Ovary (tissue), 7 donors: Measurements from ENCODE around the genes PIM3, MAPK12 and PLXNB2.

DNA sequence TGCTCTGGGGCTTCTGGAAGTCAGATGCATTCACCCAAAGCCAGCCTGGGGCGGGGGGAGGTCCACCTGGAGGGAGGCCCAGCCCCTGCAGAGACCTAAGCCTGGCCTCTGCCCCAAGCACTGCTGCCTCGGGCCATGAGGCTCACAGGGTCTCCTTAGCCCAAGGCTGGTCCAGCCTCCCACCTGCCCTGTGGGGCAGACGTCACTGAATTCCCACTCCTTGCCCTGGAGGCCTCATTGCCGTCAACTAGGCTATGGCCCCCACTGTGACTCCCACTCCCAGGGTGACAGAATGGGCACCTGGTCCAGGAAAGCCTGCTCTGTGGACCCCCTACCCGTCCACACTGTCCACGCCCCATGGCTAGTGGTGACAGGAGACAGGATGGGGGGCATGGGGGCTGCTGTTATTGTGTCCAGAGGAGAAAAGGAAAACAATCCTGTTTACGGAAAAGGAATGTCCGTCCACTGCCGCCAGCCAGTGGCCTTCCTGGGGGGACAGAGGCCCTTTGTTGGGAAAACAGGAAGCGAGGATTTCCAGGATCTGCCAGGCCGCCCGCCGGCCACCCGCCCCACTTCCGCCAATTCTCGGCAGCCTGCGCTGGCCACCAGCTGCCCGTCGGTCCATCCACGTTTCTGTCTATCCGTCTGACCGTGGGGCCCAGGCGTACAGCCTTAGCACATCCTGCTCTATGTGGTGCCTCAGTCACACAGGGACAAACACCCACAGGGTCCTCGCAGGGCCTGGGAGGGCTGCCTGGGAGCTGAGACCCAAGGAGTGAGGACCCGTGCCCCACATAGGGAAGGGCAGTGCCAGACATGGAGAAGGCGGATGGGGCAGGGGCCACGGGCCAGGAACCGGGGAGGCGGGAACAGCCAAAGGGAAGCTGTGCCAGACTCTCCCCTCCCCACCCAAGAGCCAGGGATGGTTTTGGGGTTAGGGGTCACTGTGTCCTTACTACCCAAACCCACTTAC, 19.5 kb downstream of the CRELD2 start:
- PRO-cap, 7 experiments: no peak in any of the 7 experiments
- RAMPAGE, long total RNA, 2 experiments: no peak in any of the 2 experiments

GRCh38 chr22:49950221-49950968, 10.2 kb upstream of the PIM3 start:
- PRO-cap, 7 experiments: no peak in any of the 7 experiments
- RAMPAGE, long total RNA, 2 experiments: no peak in any of the 2 experiments

- PRO-cap, 7 experiments: no peak in any of the 7 experiments
- RAMPAGE, long total RNA, 2 experiments: no peak in any of the 2 experiments
Measured at GRCh38 chr22:49952969-49953908, 7.3 kb upstream of the PIM3 start.

DNA sequence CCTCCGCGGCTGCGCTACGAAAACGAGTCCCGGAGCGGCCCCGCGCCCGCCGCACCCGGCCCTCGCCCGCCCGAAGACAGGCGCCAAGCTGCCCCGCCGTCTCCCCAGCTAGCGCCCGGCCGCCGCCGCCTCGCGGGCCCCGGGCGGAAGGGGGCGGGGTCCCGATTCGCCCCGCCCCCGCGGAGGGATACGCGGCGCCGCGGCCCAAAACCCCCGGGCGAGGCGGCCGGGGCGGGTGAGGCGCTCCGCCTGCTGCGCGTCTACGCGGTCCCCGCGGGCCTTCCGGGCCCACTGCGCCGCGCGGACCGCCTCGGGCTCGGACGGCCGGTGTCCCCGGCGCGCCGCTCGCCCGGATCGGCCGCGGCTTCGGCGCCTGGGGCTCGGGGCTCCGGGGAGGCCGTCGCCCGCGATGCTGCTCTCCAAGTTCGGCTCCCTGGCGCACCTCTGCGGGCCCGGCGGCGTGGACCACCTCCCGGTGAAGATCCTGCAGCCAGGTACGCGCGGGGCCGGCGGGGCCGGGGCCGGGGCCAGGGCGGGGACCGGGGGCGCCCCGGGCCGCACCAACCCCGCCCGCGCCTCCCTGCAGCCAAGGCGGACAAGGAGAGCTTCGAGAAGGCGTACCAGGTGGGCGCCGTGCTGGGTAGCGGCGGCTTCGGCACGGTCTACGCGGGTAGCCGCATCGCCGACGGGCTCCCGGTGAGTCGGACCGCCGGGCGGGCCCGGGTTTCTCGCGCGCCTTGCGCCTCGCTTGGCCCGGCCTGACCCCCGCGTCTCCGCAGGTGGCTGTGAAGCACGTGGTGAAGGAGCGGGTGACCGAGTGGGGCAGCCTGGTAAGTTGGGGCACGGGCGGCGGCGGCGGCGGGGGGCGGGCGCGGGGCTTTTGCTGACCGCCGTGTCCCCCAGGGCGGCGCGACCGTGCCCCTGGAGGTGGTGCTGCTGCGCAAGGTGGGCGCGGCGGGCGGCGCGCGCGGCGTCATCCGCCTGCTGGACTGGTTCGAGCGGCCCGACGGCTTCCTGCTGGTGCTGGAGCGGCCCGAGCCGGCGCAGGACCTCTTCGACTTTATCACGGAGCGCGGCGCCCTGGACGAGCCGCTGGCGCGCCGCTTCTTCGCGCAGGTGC, at the start of gene PIM3:
Gene PIM3, plus strand, starts transcription at position 234 of the 1,120 bp plus-strand sequence.
- PRO-cap, 7 experiments: peak in 7 of 7 experiments; most common plus-strand start position 238 of the sequence (in 7); most common minus-strand start position 132 of the sequence (in 7)
- RAMPAGE, long total RNA, 2 experiments: no peak in any of the 2 experiments

DNA sequence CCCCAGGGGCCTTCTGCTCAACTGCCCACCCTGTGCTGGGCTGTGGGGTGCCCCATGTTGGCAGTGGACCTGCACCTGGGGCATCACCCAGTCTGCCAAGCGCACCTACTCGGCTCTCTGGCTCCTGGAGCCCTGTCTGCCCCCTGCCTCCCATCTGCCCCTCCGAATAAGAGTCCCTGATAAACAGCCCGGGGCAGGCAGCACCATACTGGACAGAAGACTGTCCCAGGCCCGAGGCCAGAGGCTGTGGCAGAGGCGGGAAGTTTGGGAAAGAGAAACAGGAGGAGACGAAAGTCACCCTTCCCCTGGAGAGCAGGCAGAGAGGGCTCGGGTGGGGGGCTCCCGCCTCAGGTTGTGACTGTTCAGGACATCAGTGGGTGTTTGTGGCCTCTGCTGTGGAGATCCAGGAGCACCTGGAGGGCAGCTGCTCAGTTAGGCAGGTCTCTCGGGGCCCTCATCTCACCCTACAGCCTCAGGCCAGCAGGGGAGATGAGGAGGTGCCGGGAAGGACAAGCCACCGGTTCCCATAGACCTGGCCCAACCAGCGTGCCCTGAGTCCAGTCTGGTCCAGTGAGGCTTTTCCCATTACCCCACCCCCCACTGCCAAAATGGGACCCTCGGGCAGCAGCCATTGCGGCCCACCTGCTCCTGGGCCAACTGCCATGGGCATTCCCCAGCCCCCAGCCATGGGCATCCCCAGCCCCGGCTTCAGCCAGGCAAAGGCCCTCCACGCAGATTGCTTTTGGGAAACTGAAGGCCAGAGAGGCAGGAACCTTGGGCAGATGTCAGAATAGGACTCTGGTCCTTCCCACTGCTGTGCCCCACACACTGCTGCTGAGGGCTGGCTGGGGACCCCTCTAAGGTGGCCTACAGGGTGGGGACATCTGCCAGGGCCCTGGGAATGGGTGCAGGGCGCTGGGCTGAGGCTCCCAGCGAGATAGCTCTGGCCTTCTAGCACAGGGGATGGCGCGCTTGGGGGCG, 4.5 kb downstream of the PIM3 start:
- PRO-cap, 7 experiments: peak in 4 of 7 experiments; most common plus-strand start position 272 of the sequence (in 4)
- RAMPAGE, long total RNA, 2 experiments: no peak in any of the 2 experiments

DNA sequence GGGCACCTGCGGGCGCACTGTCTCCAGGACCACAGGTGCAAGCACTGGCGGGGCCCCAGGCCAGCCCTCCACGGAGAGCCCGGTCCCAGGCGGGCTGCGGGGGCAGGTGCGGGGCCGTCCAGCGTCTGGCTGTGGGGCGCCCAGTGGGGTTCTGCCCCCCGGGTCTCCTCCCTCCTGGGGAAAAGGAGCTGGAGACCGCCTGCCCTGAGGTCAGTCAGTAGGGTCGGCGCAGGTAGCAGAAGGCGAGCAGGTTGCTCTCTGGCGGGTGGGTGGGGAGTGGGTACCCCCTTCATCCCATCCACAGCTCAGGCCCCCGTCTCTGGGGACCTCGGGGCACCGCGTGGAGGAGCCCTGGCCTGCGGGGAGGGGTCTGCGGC, 11.2 kb downstream of the PIM3 start:
- PRO-cap, 7 experiments: no peak in any of the 7 experiments
- RAMPAGE, long total RNA, 2 experiments: no peak in any of the 2 experiments

GRCh38 chr22:49980813-49981620, 20.4 kb downstream of the PIM3 start:
- PRO-cap, 7 experiments: no peak in any of the 7 experiments
- RAMPAGE, long total RNA, 2 experiments: no peak in any of the 2 experiments

GRCh38 chr22:50060252-50060803, 24.9 kb downstream of the MLC1 start:
- PRO-cap, 7 experiments: peak in 1 of 7 experiments; most common minus-strand start chr22:50060528 (in 1)
- RAMPAGE, long total RNA, 2 experiments: no peak in any of the 2 experiments

GRCh38 chr22:50116997-50117679, 27.3 kb downstream of the MOV10L1 start:
- PRO-cap, 7 experiments: peak in 1 of 7 experiments; most common plus-strand start chr22:50117412 (in 1)
- RAMPAGE, long total RNA, 2 experiments: no peak in any of the 2 experiments

DNA sequence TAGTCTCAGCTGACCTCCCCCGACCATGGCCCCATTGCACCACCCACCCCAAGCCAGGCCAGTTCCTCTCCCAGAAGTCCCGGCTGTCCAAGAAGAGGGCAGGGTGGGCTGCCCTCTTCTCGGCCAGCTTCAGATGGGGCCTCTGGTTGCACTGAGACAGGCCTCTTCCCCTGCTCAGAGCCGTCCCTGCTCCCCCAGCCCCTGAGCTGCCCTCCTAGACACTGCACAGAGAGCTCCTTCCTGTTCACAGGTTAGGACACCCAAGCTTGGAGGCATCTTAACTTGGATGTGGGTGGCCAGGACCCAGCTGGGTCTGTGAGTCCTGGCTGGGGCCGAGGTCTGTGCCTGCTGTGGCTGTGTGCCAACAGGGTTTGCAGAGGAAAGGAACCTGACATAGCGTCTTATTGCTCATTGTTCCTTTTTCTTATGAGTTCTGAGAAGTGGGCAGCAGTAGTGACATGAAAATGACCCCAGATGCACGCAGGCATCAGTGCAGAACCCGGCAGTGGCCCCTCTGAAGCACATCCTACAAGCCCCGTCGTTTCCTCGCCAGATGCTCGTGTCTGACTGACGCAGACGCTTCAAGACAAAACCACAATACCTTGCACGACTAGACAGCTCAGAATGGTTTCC, 5.5 kb downstream of the TRABD start:
- PRO-cap, 7 experiments: no peak in any of the 7 experiments
- RAMPAGE, long total RNA, 2 experiments: no peak in any of the 2 experiments

DNA sequence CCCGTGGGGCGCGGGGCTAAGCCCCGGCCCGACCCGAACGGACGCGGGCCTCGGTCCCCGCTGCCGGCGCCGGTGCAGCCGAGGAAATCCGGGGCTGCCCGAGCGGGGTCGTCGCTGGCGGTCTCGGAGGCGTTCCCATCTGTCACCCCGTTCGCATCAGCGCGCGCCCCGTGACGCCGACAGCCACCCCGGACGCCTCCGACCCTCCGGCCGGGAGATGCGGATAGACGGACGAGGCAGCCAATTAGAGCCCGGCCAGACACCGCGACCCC, 216 bp upstream of the SELENOO start:
- PRO-cap, 7 experiments: peak in 7 of 7 experiments; most common minus-strand start position 219 of the sequence (in 7)
- RAMPAGE, long total RNA, 2 experiments: no peak in any of the 2 experiments

DNA sequence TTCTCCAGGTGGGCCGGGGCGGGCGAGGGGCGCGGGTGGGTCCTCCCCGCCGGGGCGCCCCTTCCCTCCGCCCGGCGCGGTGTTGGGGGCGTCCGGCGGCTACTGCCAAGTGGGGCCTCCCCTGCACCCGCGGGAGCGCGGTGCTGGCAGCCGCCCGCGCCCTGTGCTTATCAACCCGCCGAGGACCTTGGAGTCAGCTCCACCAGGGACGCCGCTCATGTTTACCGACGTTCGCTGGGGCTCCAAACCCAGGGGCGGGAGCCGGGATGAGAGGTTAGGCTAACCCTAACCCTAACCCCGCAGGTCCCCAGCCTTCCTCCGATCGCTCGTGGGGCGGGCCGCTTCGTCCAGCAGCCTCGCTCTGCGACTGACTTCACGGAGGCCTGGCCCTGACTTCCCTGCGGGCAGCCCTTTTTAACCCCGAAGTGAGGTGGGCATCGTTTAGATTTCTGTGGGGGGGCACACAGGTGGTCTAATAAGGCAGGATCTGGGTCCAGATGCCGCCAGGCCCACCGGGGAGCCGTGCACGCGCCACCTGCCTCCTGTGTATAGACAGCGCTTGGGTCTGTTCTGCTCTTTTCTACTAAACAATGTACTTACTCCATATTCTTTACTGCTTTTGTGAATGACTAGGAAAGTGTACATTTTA, 896 bp downstream of the SELENOO start:
- PRO-cap, 7 experiments: no peak in any of the 7 experiments
- RAMPAGE, long total RNA, 2 experiments: no peak in any of the 2 experiments

DNA sequence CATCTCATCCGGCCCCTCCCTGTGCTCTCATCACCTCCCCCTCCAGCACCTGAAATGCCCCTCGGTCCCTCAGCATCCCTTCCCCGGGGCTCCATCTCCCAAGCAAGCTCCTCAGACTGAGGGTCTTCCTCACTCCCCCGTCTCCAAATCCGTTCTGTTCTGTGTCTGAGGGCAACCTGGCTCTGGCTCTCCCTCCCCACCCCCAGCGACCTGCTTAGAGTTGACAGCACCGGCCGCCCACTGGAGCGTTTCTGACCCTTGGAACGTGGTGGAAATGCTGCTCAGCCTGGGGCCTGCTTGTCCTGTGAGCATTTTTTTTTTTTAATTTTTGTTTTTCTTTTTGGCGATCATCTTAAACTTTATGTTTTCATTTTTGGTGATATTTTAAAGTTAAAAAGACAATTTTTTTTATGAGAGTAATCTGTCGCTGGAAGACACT, 1.5 kb downstream of the SELENOO start:
- PRO-cap, 7 experiments: no peak in any of the 7 experiments
- RAMPAGE, long total RNA, 2 experiments: no peak in any of the 2 experiments

GRCh38 chr22:50204539-50205402, 4.0 kb downstream of the SELENOO start:
- PRO-cap, 7 experiments: no peak in any of the 7 experiments
- RAMPAGE, long total RNA, 2 experiments: no peak in any of the 2 experiments

DNA sequence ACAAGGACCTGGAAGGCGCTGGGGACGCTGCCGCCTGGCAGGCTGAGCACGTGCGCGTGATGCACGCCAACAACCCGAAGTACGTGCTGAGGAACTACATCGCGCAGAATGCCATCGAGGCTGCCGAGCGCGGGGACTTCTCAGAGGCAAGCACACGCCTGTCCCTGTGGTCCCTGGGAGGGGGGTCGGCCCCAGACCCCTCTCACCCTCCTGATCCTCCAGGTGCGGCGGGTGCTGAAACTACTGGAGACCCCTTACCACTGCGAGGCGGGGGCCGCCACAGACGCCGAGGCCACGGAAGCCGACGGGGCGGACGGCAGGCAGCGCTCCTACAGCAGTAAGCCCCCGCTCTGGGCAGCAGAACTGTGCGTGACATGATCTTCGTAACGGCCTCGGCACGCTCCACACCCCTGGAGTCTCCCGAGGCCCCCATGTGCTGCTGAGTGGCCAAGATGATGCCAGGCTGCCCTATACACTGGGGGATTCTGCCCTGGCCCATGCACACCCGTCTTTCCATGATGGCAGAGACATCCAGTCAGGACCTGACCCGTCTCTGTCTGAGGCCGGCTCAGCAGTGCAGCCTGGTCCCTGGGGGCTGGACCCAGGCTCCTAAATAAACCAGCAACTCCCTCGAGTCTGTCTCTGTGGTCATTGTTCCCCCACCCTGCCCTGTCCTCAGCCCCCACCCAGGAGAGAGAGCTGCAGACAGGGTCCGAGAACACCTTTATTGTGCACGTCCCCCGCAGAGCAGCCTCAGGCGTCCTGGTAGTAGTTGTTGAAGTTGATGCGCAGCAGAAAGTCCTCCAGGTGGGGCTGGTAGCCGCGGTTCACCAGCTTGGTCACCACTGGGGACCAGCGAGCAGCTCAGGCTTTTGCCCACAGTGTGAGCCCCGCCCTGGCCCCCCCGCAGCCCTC, 16.4 kb downstream of the SELENOO start:
- PRO-cap, 7 experiments: no peak in any of the 7 experiments
- RAMPAGE, long total RNA, 2 experiments: no peak in any of the 2 experiments

DNA sequence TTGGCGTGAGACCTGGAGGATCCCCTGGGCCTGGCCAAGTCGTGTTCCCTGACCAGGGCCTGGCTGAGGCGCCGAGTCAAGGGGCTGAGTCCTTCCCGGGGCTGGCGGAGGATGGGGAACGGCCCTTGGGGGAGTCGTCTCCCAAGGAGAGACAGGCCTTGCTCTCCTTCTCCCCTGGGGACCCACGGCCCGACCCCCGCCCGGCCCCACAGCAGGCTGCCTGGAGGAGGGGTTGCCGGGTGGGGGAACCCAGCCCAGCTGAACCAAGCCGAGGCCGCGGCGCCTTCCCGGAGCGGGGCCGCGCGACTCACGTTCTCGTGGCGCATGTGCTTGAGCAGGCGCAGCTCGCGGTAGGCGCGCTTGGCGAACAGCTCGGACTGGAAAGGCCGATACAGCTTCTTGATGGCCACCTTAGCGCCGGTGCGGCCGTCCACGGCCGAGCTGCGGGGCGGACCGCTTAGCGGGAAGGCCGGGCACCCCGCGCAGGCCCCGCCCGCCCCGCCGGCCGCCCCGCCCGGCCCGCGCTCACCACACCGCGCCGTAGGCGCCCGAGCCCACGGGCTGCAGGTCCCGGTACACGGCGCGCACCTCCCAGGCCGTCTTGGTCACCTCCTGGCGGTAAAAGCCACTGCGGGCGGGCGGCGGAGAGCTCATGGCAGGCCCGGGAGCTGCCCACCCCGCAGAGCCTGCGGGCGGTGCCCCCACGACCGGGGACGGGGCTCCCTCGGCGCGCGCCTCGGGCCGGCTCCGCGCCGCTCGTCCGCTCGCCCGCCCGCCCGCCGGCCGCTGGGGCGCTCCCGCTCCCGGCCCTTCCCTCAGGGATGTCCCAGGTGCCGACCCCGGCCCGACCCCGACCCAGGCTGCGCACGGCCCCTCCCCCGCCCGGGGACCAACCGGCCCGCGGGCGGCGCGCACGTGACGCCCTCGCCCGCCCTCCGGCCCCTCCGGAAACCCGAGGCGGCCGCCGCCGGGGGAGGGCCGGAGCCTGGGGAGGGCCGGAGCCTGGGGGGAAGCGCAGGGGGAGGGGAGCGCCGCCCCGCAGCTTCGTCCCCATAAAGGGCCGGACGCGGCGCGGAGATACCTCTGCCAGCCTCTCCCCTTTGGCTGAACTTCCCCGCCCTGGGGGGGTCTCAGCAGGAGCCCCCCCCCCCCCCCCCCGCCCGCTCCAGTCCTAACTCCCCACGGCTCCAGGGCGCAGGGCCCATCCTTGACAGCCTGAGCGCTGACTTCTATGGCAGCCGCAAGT, at the start of gene MAPK12:
Gene MAPK12, minus strand, starts transcription at position 828 of the 1,246 bp plus-strand sequence.
- PRO-cap, 7 experiments: peak in 7 of 7 experiments; most common plus-strand start position 1,053 of the sequence (in 5); most common minus-strand start position 788 of the sequence (in 5)
- RAMPAGE, long total RNA, 2 experiments: no peak in any of the 2 experiments

DNA sequence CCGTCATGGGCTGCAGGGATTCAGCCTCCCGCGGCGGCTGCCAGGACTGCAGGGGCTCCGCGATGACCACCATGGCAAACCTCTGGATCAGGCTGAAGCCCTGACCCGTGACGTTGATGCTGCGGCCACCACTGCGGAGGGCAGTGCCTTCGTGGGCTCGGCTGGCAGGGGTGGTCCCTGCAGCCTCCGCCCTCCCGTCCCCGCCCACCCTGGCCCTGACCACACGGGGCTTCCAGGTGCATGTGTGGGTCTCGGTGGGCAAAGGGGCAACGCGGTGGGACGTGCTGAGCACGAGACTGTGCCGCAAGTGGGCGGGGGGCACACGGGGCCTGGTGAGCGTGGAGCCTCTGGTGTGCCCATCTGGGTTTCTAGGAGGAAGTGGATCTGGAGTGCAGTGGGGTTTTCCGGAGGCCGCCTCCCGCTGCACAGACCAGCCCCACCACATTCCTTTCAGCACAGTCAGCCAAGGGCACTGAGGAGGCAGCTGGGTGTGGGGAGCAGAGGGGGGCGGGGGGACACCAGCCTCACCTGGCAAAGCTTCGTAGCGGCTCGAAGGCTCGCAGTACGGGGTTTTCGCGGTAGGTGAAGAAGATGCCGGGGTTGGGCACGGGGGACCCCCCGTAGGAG, 12.1 kb upstream of the MAPK11 start:
- PRO-cap, 7 experiments: no peak in any of the 7 experiments
- RAMPAGE, long total RNA, 2 experiments: no peak in any of the 2 experiments

DNA sequence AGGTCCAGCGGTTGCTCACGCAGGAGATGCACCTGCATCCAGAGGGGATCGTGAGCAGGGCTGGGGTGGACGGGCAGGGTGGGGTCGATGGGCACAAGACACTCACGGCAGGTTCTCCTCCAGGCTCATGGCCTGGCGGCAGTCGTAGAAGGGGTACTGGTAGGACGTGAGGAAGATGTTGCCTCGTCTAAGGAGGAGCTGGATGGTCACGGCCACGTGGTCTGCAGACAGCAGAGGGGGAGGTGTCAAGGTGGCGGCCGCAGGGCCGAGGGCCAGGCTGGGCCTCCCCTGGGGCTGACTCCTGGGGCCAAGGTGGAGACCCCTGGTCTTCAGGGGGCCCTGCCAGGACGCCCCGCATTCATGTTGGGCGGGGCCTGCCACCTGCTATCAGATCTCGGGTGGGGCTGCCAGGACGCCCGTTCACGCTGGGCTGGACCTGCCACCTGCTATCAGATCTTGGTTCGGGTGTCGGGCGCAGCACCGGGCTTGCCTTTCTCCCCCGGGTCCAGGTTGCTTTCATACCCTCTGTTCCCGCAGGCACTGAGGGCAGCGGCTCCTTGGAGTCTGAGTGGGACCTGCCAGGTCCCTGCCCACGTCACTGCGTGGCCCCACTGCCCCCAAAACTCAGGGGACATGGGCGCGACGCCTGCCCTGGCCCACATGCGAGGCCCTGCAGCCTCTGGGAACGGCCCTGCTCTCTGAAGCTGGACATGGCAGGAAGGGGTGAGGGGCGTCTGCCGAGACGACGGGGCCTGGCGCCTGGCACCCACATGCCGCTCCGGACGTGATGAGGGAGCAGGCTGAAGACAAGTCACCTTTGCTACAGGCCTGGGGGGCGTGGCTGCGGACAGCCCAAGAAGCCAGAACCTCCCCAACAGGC, 16.1 kb upstream of the MAPK11 start:
- PRO-cap, 7 experiments: no peak in any of the 7 experiments
- RAMPAGE, long total RNA, 2 experiments: no peak in any of the 2 experiments

DNA sequence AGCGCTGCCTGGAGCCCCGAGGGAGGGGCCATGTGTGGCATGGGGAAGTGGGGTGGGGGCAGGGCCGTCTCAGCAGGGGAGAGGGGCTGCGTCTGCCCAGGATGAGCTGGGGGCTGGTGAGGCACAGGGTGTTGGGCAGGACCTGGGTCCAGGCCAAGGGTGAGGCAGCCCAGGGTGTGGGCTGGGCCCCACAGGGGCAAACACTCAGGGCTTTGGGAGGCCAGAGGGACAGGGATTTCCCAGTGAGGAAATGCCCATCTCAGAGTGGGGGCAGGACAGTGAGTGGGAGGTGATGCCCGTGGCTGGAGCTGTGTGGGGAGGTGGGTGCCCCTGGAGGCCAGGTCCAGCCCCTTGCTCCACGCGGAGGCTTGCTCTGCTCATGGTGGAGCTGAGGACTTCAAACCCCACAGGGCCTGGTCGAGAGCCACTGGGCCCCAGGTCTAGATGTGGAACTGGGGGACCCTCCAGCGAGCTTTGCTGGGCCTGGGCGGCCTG, 5.3 kb downstream of the PLXNB2 start:
- PRO-cap, 7 experiments: no peak in any of the 7 experiments
- RAMPAGE, long total RNA, 2 experiments: no peak in any of the 2 experiments

DNA sequence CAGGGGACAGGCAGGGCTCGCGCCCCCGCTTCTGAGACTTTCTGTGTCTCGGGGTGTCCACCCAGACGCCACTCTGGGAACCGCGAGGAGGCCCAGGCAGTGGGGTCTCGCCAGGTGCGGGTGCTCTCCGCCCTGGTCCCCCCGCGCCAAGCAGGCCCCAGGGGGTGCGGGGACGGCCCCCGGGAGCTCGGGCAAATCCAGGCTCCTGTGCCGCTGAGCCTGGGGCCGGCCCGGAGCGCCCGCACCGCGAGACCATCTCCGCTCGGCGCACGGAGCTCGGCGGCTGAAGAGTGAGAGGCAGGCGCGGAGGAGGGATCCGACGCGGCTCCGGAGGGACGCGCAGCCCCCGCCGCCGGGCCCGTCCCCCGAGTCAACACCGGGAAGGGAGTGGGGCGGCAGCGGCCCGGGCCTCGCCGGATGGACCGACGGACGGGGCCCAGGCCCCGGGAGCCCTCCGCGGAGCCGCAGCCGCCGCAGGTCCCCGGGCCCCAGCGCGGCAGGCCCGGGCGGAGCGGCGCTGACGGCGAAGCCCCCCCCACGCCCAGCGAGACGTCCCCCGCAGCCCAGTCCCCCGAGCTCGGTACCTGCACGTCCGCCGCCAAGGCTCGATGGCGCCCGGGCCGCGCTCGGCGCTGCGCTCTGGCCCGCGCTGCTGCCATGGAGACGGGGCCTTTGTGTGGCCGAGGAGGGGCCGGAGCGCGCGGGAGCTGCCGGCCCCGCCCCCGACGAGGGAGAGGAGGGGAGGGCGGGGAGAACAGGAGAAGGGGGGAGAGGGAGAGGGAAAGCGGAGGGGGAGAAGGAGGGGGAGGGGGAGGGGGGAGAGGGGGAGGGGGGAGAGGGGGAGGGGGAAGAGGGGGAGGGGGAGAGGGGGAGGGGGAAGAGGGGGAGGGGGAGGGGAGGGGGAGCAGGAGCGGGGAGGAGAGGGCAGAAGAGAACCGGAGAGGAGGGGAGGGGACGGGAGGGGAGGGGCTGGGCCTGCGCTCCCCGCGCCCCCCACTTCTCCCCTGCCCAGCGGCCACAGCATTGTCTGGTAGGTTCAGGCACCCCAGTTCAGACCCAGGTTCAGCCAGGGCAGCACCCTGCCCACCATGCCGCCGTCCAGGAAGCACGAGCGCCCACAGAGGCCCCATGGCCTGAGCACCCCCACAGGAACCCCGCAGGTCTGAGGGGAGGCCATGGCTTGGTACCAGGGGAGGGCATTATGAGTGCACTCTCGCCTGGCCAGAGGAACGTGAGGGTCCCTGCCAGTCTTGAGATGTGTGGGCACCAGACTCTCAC, at the start of gene PLXNB2:
Gene PLXNB2, minus strand, starts transcription at position 678 of the 1,278 bp plus-strand sequence.
- PRO-cap, 7 experiments: peak in 7 of 7 experiments; most common plus-strand start position 373 of the sequence (in 2); most common minus-strand start position 610 of the sequence (in 7)
- RAMPAGE, long total RNA, 2 experiments: start-site peak on the minus strand in 2 of 2 experiments, centred at positions 634 to 648 of the sequence, 350 to 571 reads per replicate